HGPS cell (cell line): ENCODE measurements around a stretch of chr6.

DNA sequence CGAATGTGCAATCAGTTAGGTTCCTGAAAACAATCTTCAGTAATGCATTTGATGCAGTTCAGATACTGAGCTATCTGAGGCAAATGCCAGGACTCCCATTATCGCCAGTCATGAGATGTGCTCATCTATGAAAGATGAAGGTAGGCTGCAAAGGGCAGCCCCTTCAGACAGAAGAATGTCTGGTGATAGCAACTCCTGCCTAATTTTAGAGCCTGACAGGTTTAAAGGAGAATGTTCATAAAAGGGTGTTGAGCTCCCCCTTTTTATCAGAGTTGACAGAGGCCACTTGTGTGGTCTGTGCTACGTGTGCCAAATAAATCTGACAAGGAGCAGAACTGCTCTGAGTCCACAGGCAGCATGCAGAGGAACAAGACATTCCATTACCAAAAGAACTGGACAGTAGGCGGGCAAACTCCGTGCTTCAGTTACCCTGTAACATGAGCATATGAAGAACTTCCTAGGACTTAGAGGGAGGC, 101.8 kb downstream of the PREP start:
- RRBS = no CpG with 5 or more reads among the region's 5 CpGs

DNA sequence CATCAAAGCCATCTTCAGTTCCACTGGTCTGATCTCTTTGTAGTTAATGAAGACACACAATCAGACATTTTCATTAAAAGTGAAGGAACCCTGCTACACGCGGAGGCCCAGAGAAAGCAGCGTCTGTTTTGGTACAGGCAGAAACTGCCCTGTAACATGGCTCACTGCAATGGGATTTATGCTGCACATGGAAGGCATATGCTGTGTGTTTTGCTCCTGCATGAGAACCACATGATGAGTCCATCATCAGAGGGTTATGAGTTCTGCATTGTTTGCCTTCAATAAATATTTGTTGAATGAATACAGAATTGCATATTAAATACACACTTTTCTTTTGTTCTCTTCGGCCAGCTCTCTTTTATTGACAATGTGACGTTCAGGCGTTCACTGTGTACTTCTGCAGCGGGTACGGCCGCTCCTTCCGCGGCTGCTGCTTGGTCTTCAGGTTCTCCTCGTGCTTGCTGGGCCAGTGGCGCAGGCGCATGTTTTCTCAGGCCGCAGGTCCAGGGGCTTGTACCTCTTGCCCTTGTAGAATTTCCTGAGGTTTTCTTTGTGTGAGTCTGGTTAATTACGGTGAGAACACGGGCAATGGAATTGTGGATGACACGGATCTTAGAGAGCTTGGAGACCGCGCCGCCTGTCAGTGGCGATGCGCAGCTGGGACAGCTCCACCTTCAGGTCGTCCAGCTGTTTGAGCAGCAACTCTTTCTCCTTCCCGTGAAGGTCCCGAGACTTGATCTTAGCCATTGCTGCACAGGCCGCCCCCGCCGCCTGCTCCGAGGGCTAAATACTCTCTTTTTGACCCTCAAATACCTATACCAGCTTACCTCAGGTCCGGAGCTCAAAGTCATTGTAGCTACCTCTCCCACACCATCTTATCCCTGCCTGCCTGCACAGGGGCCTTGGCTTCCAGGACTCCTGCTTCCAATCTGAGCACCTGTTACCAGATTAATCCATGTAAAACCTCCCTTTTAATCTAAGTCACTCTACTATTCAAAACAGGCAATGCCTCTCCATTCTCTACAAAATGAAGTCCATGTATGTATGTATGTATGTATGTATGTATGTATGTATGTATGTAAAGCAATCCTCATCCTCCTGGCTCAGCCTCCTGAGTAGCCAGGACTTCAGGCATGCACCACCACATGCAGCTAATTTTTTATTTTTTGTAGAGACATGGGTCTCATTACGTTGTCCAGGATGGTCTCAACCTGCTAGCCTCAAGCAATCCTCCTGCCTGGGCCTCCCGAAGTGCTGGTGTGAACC, 100.4 kb downstream of the PREP start:
- RRBS = no CpG with 5 or more reads among the region's 33 CpGs

- RRBS = no CpG with 5 or more reads among the region's 5 CpGs
These were observed 30.1 kb downstream of the PREP start for GRCh38 chr6:105372732-105373229.

DNA sequence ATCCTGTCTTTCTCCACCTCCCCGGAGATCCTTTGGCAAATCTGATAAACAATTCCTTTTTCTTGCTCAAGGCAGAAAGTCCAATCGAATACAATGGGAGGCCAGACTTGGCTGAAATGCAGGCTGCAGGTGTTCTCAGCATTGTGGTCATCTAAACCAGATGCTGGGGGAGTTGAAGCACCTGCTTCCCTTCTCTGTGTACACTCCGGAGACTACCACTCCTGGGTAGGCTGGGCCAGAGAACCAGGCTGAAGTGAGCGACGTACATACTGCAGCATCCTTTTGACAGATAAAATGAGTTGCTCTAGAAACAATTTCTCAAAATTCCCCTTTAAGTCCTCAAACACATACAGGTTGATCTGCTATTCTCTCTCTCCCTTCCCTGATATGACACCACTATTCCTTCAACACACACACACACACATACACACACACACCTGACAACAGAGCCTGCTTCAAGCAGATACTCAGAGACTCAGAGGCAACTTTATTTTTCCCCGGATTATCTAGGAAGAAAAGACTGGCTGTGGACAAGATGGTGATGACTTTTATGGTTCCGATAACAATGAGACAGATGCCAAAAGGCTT, 82.7 kb upstream of the PREP start:
- RRBS = no CpG with 5 or more reads among the region's 7 CpGs

DNA sequence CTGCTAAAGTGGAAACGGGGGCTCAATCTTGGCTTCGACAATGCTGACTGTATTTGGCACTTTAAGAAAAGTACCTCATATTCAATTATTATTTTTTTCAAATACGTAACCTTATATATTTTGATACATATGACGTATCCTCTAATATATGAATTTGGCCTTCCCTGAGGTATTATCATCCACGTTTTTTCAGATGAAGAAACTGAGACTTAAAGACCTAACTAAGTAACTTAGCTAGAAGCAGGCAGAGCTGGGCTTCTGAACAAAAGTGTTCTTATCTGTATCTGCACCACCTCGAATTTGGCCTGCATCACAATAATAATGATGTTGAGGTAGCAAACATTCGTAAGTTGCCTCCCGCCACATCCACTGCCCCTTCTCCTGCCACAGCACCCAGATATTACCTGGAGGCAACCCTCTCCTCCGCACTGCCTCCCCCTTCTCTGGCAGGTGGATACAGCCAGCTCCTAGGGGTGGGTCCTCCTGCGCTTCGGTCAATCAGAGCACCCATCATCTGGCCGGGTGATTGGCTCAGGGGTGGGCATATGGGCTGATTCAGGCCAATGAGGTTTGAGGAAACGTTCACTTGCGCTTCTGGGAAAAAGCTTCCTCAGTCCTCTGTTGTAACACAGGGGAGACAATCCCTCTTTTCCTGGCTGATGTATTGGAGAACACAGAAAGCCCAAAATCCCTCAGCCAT, 81.8 kb downstream of the PRDM1 start:
- RRBS = no CpG with 5 or more reads among the region's 14 CpGs

DNA sequence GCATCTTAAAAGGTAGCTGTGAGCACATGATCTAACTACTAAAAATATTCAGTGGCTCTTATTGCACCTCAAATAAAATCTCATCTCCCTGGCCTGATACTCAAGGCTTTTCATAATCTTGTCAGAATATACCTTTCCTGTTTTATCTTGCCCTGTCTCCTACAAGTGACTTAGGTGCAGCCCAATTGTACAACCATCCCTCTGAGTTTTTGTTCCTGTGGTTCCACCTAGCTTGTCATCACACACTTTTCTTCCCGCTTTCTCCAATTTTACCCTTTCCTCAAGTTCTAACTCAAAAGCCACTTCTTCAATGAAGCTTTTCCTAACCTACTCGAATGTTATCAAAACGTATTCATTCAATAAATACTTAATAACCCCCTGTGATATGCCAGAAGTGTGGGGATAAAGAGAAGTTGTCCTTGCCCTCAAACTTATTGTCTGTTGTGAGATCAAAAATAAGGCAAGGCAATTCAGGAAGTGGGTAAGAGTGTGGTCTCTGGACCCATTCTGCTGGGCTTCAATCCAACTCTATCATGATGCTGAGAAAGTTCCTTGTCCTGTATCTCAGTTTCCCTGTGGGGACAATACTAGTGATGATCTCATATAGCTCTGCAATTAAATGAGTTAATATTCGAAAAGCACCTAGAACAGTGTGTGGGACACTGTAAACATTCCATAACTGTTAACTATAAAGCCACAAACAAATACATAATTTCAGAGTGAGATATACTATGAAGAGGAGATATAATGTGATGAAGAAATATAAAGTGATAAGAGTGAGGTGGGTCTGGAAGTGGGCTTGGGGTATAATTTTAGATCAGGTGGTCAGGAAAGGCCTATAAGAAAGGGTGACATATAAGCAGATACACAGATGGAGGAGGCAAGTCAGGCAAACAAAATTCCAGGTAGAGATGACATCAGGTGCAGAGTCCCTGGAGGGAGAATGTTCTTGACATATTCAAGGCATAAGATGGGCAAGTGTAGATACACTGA, 92.8 kb downstream of the PRDM1 start:
- RRBS = no CpG with 5 or more reads among the region's 4 CpGs

GRCh38 chr6:106447794-106448531, 87.4 kb downstream of the CRYBG1 start:
- RRBS = no CpG with 5 or more reads among the region's 8 CpGs

DNA sequence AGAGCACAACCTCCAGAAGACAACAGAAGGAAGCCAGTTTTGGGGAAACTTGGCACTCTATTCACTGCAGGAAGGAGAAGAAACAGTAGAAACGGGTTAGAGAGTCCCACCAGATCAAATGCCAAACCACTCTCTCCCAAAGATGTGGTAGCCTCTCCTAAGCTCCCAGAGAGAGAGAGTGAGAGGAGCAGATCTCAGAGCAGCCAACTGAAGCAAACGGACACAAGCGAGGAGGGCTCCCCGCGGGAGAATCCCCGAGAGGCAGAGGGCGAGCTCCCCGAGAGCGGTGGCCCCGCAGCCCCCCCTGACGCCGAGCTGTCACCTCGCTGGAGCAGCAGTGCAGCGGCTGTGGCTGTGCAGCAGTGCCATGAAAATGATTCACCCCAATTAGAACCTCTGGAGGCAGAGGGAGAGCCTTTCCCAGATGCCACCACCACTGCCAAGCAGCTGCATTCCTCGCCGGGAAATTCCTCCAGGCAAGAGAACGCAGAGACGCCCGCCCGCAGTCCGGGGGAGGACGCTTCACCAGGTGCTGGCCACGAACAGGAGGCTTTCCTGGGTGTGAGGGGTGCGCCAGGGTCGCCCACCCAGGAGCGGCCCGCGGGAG, 117.8 kb downstream of the RTN4IP1 start:
- RRBS = 2% methylated on average over 6 of the region's 28 CpGs

GRCh38 chr6:106533165-106533775, 96.0 kb downstream of the RTN4IP1 start:
- RRBS = no CpG with 5 or more reads among the region's 10 CpGs

DNA sequence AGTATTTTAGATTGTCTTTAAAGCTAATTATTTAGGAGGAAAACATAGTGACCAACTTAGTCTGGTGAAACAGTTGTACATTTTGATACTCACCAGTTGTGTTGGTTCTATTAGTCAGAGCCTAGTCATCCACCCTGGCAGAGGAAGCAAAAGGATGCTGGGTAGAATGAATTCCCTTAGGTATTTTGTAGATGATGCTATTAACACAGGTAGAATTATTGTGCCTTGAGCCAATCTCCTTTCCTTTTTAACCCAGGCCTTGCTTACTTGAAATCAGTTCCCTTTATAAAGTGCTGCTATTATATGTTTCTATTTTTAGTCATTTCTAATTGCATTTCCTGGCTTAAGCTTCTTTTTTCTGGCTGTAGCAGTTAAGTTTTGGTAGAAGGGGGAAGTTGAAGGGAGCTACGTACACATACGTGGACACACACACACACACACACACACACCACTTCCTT, 82.5 kb downstream of the RTN4IP1 start:
- RRBS = no CpG with 5 or more reads among the region's 2 CpGs

- RRBS = no CpG with 5 or more reads among the region's 4 CpGs
These were observed 72.7 kb downstream of the QRSL1 start for GRCh38 chr6:106702023-106702432.

DNA sequence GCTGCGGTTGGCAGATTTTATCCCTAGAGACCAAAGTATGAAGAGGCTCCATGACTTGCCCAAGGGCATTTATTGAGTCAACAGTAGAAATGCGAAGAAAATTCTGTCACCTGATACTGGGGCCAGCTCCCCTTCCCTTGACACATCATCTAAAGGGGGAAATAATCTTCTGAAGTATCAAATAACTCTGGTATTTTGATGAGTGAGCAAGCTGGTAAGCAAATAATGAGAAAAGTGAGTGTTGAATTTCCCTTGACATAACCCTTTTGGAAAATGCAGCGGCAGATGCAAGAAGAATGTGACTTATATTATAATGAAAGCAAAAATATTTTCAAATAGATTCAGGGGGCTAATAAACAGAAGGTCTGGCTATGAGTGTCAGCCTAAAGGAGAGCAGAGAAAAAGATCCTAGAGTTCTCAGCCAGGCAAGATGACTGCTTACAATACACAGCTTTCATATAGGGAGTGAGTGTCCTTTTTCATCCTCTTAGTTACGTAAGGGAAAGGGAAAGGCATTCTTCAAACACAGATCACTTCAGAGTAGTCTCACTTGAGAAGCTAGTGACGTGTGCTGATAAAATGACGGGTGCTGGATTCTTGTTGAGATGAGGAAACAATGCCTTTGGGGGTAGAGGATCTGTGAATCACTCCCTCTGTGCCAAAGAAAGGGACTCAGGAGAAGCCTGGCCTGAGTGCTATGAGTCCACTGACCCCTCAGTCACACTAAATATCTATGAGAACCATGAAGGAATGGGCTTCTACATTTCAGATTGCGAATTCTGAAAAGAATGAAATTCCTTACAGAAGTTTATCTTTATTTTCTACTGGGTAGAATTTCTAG, 117.1 kb downstream of the QRSL1 start:
- RRBS = no CpG with 5 or more reads among the region's 7 CpGs

DNA sequence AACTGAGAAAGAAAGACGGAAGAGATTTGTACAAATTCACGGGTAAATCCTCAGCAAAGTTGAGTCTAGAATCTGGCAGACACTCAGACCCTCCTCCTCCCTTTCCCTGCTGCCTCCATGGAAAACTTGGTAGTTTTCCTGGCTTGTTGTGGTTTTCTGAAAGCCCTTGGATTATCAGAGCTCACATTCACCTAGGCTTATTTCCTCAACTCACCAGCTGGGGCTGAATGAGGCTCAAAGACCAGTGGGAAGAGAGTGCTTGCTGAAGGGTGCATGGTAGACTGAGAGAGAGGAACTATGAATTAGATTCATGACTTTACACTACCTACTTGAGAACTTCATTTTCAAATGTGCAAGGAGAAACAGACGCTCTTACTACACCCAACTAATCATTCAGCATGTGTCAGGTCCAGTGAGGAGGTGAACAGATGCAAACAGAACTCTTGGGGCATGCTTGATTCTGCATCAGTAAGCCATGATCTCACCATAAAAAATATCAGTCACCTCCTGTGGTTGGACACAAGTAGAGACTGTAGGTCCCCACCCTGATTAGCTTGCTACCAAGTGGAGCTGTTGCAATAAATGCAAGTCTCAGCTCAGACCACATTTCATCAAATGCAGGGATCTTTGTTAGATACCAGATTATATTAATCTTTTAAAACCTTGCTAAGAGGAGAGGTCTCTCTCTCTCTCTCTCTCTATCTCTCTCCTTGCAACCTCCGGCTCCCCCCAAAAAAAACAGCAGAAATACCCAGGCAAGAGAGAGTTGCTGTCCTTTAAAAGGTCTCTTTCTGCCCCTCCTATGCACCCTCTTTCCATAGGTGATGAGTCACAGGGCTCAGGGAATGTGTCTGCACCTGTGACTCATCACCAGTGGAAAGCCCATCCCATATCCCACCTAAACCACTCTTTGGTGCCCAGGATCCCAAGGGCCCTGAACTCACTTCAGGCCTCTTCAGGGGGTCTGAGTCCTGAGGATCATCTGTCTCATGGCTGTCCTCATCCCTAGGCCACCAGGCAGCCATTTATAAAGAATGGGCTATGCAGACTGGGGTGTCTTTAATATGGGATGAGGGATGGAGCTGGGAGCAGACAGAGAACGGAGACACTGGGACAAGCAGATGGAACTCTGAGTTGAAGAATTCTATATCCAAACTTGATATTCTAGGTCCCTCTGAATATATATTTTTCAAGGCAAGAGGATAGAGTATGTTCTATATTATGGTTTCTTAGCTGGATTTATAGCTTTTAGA, 154.4 kb downstream of the QRSL1 start:
- RRBS = no CpG with 5 or more reads among the region's 5 CpGs

DNA sequence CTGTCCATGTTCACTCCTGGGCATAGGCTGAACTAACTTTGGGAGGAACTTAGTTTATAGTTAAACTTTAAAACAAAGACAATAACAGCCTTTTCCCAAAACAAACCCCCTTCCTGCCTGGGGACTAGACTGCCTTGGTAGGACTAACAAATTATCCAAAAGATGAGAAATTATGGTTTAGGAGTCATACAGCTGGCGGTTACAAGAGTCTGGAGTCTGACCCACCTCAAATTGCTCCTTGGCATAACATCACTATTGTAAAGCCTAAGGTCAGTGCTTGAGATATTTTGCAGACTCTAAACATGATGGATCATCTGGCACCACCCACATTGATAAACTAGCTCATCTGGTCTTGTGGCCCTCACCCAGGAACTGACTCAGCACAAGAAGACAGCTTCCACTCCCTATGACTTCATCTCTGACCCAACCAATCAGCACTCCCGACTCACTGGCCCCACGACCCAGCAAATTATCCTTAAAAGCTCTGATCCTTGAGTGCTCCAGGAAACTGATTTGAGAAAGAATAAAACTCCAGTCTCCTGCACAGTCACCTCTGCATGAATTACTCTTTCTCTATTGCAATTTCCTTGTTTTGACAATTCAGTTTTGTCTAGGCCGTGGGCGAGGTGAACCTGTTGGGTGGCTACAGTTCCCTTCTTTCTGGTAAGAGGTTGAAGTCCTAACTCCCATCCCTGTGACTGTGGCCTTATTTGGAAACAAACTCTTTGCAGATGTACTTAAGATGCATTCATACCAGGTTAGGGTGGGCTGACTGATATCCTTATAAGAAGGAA, 115.9 kb downstream of the CD24 start:
- RRBS = no CpG with 5 or more reads among the region's 5 CpGs

DNA sequence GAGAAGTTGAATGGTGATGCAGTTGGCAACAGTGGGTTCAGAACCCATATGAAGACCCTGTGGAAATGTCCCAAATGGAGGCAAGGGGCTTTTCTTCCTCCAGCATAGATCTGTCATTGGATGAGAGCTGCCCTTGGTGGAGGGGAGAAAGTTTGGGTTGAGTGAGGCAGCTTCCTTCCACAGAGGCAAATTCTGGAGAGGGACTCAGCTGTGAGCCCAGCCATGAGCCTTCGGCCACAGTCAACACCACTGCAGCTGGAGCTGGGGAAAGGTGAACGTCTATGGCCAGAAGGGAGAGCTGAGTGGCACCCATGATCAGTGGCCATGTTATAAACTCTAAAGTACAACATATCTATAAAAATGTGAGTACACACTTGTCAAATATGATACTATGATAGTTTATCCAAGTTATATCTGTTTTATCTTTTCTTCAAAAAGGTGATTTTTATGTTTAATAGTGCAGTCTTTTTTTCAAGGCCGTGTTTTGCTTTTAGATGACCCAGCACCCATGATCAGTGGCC, 114.8 kb downstream of the CD24 start:
- RRBS = no CpG with 5 or more reads among the region's 3 CpGs

DNA sequence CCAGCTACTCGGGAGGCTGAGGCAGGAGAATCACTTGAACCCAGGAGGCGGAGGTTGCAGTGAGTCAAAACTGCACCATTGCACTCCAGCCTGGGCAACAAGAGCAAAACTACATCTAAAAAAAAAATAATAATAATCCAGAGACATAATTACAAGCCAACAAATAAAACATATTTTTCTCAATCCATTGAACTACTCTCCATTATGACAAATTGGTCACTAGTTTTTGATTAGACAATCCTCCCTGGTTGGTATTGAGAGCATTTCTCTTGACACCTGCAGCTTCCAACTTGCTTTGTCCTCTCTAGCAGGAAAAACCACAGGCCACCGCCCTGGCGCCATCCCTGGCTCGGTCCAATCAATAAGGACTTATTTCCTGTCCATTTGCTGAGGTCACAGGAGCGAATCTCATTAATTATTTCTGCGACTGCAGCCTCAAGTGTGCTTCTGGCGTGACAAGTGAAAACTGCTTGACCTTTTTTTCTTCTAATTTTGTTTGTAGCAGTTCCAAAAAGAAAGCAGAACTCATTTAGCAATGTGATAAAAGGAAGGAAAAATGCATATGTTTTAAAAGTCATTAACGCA, 38.7 kb upstream of the BEND3 start:
- RRBS = no CpG with 5 or more reads among the region's 9 CpGs

- RRBS = no CpG with 5 or more reads among the region's 14 CpGs
These were observed 53.8 kb upstream of the BEND3 start for GRCh38 chr6:107169048-107169567.

DNA sequence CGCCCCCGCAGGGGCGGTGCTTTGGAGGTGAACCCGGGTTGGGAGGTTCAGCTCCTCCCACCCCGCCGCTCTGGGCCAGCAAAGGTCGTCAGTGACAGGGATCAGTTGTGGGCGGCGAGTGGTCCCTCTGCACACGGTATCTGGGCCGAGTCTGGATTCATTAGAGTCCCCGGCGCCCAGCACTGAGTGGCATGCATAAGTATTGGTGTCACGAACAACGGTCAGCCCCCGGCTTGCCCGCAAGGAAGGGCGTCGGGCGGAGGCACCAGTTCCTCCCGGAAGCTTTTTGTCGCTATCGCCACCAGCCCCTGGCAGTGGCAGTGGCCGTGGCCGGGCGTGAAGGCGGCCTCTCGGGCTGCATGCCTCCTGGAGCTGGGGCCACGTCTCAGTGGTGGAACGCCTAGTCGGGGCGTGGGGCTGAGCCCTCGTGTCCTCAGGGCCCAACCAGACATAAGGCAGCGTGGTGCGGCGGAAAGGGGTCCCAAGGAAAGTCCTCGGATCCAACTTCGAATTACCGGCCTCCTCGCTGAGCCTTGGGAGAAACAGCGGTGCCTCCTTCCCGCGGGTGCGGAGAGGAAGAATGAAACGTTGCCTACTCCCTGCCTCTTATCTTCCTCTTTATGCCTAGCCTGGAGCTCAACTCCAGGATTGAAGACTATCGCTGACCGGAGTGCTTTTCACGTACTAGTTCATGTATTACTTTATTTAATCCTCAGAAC, 431 bp upstream of the PDSS2 start:
- RRBS = 2% methylated on average over 14 of the region's 48 CpGs

DNA sequence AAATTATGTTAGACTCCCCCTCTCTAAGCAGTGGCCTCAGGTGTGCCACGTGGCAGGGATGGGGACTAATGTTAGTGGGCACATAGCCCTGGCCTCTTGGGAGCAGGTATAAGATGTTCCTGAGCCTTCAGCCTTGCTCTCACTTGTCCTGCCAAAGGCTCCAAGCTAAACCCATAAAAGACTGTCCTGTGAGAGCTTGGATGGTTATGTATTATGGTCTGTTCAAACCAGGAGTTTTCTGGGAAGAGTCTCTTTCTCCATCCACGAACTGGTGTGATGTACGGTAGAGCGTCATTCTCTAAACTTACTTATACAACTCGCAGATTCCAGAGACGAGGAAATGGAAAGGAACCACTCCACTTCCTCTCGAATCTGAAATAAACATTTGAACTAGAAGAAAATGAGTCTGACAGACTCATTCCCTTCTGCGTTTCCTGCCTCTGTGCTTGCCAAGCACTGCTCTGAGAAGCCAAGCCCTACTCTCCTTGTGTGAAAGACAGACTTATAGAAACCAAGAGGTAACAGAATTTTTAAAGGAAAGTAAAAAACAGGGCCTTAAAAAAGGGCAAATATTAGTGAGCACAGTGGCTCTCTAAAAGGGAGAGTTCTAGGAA, 5.3 kb downstream of the SOBP start:
- RRBS = no CpG with 5 or more reads among the region's 8 CpGs